Measurements from ENCODE around the genes FERMT3 and SF1.

DNA sequence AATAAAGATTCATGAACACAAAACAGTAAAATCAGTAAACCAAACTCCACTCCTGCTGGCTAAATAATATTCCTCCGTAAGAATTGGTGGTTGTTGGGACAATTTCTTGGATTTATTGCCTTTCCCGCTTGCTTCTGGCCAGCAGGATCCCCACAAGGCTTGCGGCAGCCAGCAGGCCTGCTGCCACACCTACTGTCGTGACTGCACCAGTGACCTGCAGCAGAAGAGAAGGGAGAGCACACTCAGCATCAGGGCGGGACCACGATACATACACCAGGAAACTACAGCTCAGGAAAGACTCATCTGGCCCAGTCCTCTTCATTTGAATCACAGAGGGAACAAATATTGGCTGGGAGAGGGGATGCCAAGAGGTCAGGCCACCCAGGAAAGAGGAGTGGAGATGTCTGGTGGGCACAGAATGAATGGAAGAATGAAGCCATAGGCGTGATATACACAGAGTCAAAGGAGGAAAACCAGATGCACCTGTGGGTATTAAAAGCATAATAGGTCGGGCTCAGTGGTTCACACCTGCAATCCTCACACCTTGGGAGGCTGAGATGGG, 10.2 kb downstream of the PLAAT2 start:
- PRO-cap, result no peak
- RRBS, result no CpG with 5 or more reads among the region's 8 CpGs

GRCh38 chr11:63553611-63554252, 9.4 kb downstream of the PLAAT2 start:
- PRO-cap, result no peak
- RRBS, result no CpG with 5 or more reads among the region's 9 CpGs

GRCh38 chr11:63564336-63565407, 1.5 kb upstream of the PLAAT2 start:
- PRO-cap, result no peak
- RRBS, result no CpG with 5 or more reads among the region's 10 CpGs

GRCh38 chr11:63575417-63575680, 12.2 kb upstream of the PLAAT2 start:
- PRO-cap, result no peak
- RRBS, result no CpG with 5 or more reads among the region's 1 CpG

- PRO-cap, result no peak
- RRBS, result 94% methylated on average over 4 of the region's 15 CpGs
These were observed 6.5 kb downstream of the ZFTA start for GRCh38 chr11:63762007-63762445.

DNA sequence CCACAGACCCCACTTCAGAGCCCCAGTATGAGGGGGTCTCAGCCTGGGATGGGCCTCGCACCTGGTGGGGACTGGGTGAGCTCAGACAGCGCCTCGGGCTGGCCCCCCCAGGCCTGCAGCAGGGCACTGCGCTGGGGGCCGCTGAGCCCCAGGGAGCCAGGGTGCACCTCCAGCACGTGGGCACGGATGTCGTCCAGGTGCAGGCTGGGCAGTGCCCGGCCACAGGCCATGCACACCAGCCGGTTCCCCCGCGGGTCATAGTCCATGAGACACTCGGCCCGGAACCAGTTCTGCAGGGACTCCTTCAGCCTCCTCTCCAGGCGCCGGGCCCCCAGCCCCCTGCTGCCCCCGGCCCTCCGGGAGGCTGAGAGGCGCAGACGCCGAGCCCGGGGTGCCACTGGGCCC, 3.8 kb downstream of the ZFTA start:
- PRO-cap, result no peak
- RRBS, result no CpG with 5 or more reads among the region's 22 CpGs

DNA sequence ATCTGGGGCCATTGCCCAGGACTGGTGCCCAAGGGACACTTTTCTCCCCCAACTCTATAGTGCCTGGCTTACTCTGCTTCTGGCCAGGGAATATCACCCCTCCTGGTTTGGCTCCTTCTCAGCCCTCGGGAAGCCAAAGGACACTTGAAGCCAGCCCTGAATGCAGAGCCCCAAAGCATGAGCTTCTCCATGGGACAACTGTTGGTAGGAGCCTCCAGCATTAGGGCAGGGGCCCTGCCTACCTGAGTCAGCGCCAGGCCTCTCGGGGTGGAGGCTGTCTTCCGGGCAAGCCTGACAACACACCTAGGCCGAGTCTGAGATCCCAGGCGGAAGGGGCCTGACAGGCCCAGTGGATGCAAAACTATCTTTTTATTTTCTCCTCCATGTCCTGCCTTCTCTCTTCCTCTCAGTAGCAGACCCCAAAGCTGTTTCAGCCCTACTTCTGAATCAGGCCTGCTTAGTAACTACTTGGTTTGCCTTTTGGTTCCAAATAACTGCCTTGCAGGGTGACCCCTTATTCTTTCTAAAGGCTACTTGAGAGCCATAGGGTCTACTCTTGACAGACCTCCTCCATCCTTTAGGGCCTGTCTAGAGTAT, 27.6 kb downstream of the RCOR2 start:
- PRO-cap, result bidirectional peak, plus-strand start at position 305 of the sequence, minus-strand start at position 240 of the sequence
- RRBS, result no CpG with 5 or more reads among the region's 6 CpGs

DNA sequence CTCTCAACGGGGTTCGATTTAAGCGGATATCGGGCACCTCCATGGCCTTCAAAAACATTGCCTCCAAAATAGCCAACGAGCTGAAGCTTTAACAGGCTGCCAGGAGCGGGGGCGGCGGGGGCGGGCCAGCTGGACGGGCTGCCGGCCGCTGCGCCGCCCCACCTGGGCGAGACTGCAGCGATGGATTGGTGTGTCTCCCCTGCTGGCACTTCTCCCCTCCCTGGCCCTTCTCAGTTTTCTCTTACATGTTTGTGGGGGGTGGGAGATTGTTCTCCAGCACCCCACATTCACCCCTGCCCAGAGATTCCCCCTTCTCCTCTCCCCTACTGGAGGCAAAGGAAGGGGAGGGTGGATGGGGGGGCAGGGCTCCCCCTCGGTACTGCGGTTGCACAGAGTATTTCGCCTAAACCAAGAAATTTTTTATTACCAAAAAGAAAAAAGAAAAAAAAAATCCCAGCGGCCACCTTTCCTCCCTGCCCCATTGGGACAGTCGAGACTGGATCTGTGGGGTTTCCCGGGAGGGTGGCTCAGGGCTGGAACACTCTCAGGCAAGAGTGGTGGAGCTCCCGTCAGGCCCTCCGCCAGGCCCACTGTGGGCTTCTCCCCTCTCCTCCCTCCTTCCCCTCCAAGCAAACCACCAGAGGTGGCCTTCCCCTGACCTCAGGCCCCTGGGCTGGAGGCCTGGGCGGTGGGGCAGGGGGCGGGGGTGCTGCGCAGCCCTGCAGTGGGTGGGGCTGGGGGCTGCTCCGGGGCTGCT, 7.6 kb downstream of the RCOR2 start:
- PRO-cap, result no peak
- RRBS, result no CpG with 5 or more reads among the region's 28 CpGs

GRCh38 chr11:63918654-63919220, 1.8 kb upstream of the RCOR2 start:
- PRO-cap, result no peak
- RRBS, result no CpG with 5 or more reads among the region's 10 CpGs

DNA sequence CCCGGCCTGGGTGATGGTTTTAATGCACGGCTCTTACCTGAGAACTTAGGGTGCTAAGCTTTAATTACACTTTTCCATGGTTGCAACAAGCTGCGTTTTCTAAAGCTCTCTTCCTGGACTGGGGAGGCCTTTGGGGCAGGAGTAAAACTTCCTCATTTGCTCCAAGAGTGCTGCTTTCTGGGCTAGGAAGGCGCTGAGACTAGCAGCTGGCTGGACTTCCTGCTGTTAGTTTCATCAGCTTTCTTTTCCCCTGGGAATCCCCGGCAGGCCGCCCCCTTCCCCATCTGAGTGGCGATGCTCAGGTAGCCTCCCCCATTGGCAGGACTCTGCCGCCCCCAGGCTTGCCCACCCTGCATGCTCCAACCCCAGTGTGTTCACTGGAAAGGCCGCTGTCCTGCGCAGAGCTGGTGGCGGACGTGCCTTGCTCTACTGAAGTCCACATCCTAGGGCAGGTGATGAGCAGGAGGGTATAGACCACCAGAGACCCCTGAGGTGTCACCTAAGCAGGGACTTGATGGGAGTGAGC, 922 bp upstream of the FERMT3 start:
- PRO-cap, result no peak
- RRBS, result no CpG with 5 or more reads among the region's 12 CpGs

- PRO-cap, result no peak
- RRBS, result no CpG with 5 or more reads among the region's 24 CpGs
These were observed at the start of gene FERMT3 for GRCh38 chr11:64206062-64207063. Gene FERMT3 (plus strand): TSS chr11:64206721.

DNA sequence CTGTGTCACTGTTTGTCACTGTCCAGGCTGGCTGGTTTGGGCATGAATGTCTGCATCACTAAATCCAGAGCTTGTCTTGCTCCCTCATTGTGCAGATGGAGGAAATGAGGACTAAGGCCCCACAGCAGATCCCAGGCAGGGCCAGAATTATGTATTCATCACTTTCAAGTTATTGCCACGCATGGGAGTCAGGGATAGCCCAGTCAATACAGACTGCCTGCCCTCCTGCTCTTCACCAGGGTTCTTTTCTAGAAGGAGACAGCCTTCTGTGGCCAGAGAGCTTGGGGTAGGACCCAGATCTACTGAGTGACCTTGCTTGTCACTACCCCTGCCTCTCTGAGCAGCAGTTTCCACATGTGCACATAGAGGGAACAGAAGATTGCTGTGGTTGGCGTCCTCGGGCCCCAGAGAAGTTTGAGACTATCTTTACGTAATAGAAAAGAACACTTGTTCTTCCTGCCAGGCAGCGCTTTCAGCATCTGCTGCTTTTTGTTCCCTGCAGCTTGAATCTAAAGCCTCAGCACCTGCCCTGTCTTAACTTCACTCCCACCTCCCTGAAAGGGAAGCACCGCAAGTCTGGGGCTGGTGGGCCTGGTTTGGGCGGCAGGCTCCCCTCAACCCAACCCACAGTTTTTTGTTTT, 2.0 kb upstream of the ENSG00000286264 start:
- PRO-cap, result no peak
- RRBS, result no CpG with 5 or more reads among the region's 7 CpGs

GRCh38 chr11:64262986-64264016, 12.0 kb downstream of the PLCB3 start:
- PRO-cap, result no peak
- RRBS, result no CpG with 5 or more reads among the region's 30 CpGs

DNA sequence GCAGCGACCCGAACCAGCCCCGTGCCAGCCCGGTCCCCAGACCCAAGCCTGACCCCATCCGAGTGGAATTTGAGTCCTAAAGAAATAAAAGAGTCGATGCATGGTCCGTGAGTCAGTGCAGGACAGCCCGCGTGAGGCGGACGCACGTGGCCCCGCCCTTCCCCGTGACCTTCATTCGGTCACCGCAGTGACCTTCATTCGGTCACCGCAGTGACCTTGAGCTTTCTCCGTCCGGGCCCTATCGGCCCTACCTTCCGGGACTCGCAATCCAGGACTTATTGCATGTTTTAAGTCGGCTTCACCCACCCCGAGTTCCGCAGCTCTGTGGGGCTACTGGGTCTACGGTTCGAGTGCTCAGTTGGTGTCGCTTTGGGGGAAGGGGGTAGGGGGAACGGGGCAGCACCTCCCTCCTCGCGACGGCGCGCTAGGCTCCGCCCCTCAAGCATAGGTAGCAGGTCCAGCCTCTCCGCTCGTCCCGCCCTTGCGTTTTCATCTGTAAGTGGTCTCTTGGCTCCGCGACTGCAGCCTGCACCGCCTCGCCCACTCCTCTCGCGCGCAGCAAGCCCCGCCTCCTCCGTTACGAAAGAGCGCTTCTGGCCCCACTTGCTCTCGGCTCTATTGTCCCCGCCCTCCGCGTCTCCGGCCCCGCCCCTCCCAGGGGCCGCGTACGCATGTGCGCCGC, 516 bp upstream of the ESRRA start:
- PRO-cap, result bidirectional peak, plus-strand start at position 315 of the sequence, minus-strand start at position 352 of the sequence; bidirectional peak, plus-strand start outside the sequence, minus-strand start at position 523 of the sequence
- RRBS, result under 1% methylated on average over 4 of the region's 62 CpGs

GRCh38 chr11:64315560-64316408, 1.6 kb downstream of the TRMT112 start:
- PRO-cap, result no peak
- RRBS, result no CpG with 5 or more reads among the region's 27 CpGs

DNA sequence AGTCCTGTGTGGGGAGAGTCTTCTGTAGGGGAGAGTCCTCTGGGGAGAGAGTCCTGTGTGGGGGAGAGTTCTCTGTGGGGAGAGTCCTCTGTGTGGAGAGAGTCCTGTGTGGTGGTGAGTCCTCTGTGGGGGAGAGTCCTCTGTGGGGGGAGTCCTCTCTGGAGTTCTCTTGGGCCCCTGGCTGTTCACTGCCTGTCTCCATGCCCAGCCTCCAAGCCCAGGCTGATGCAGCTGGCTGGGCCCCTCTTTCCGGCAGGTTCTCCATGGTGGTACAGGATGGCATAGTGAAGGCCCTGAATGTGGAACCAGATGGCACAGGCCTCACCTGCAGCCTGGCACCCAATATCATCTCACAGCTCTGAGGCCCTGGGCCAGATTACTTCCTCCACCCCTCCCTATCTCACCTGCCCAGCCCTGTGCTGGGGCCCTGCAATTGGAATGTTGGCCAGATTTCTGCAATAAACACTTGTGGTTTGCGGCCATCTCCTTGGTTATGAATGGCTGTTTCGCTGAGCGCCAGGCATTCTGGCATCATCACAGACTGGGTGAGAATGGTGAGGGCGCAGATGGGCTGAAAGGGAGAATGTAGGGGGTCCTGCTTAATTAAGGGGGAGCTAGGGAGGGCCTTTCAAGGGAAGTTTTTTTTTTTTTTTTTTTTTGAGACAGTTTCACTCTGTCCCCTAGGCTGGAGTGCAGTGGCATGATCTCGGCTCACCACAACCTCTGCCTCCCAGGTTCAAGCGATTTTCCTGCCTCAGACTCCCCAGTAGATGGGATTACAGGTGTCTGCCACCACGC, 3.6 kb downstream of the PRDX5 start:
- PRO-cap, result bidirectional peak, plus-strand start at position 523 of the sequence, minus-strand start at position 360 of the sequence
- RRBS, result no CpG with 5 or more reads among the region's 8 CpGs

DNA sequence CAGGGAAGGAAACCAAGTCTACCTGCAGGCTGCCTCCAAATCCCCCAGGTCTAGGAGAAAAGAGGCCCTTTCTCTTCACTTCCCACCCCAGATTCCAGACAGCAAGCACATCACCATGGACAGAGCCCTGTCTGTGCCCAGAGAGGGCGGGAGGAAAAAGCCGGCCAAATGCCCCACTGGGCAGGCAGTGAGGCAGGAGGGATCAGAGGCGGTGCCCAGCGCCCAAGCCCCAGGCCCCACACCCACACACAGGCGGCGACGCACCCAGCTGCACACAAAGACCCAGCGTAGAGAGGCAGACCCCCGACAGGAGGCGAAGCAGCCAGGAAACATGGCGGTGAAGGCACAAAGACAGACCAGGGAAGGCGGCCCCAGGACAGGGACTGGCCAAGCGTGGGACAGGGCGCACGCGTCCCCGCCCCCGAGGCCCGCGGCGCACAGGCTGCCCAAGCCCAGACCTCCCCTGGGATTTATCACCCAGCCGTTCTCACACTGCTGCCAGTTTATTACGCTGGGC, 46.8 kb downstream of the SLC22A12 start:
- PRO-cap, result no peak
- RRBS, result no CpG with 5 or more reads among the region's 23 CpGs

- PRO-cap, result no peak
- RRBS, result no CpG with 5 or more reads among the region's 5 CpGs
These were observed 7.5 kb upstream of the PYGM start for GRCh38 chr11:64767295-64767720.

DNA sequence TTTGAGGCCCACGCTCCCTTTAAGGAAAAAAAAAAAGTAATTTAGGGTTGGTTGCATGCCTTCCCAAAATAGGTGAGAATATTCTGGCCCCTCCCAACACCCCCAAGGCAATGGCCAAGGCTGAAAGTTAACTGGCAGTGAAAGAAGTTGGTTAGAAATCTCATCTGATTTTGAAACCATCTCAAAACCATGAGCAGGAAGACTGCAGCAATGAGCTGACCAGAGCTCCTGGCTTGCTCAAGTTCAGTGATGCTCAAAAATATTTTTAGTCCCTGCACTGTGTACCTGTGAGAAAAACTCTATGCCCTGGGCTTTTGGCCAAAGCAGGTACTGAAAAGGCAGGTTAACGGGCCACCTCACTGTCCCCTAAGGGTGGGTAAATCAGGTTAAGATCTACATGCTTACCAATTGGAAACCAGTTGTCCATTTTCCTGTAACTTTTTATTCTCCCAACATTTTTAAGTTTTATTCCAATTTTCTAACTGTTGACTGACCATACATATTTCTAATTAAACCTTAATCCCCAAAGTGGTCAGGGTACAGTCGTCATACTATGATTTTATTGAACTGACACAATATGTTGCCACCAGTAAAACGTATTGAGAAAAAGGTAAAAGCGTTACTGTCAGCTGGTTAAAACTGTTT, 5.4 kb downstream of the SF1 start:
- PRO-cap, result no peak
- RRBS, result no CpG with 5 or more reads among the region's 5 CpGs

- PRO-cap, result no peak
- RRBS, result 2% methylated on average over 23 of the region's 48 CpGs
These were observed at the start of gene SF1 for GRCh38 chr11:64778254-64778625. Gene SF1 (minus strand): TSS chr11:64778542.

Data from MCF 10A (cell line).